LHCN-M2 (cell line): ENCODE measurements around a stretch of chr17.

- RAMPAGE, long total RNA = no peak
Observed at GRCh38 chr17:82495774-82496227, 23.7 kb upstream of the FOXK2 start.

- RAMPAGE, long total RNA = no peak
Observed at GRCh38 chr17:82582357-82583386, 63.1 kb downstream of the FOXK2 start.

DNA sequence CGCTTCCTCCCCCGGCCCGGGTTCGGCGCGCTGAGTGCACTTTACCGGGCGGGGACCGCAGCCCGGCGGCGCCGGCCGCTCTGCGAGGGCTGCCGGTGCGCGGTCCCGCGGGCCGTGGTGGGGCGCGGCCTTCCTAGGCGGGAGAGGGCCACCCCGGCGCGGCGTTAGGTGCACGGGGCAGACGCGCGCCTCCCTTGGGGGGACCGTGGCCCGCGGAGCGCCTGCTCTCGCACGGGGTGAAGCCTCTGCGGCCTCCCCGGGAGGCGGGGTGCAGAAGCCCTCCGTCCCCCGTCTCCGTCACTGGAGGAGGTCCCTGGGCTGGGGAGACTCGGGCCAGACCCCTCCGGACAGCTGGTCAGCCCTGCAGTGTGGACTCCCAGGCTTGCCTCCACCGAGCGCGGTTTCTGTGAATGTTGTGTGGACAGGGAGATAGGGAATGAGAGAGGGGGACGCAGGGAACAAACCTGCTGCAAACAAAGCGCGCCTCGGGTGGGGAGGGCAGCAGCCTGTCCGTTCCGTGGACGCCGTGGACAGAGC is 604 bp downstream of the TBCD start:
- RAMPAGE, long total RNA = no peak

GRCh38 chr17:82782505-82783364 is 30.9 kb downstream of the TBCD start:
- RAMPAGE, long total RNA = no peak

GRCh38 chr17:82808555-82808995 is 31.2 kb downstream of the ZNF750 start:
- RAMPAGE, long total RNA = no peak

DNA sequence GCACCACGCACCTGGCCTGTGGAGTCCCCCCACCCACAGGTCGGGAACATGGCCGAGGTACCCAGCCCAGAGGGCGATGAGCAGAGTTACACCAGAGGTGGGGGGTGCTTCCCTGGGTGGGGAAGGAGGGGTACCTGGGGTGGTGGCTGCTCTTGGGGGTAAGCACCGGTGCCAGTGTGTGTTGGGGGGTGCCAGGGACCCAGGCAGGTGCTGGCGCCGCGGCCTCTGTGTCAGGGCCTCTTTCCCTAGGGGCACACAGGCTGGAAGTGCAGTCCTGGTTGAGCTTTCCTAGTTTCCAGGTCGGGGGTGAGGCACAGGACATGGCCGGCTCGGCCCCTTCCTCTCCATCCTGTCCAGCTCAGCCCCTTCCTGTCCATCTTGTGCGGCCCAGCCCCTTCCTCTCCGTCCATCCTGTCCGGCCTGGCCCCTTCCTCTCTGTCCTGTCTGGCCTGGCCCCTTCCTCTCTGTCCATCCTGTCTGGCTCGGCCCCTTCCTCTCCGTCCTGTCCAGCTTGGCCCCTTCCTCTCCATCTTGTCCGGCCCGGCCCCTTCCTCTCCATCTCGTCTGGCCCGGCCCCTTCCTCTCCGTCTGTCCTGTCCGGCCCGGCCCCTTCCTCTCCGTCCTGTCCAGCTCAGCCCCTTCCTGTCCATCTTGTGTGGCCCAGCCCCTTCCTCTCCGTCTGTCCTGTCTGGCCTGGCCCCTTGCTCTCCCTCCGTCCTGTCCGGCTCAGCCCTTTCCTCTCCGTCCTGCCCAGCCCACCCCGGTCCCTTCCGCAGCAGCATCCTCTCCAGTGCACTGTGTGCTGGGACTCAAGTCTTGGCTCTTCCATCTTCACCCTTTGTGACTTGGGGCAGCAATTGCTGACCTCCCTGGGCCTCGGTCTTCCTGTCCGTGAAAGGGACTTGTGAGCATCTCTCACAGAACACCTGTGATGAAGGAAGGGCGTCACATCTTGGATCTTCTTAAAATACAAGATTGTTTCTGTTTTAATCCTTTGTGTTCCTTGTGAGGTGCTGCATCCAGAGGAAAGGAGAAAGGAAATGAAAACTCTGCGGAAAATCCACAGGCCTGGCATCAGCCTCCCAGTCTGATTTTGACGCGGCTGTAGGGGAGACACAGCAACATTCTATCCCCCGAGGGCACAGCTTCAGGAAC is 5.4 kb upstream of the ZNF750 start:
- RAMPAGE, long total RNA = no peak

- RAMPAGE, long total RNA = no peak
Observed at GRCh38 chr17:82923503-82924046, 83.8 kb upstream of the ZNF750 start.

DNA sequence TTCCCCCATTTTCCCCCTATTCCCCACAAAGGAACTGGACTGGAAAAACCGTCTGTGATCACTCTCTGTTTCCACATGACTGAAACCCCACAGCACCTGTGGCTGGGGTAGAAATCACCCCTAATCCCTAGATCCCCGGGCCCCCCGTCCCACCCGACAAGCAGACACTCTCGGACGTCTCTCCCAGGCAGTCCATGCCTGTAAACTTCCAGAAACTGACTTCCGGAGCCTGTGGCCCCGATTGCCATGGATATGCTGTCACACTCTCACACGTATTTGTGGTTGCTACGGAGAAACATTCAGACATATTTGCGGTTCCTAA is 38.8 kb downstream of the B3GNTL1 start:
- RAMPAGE, long total RNA = no peak

DNA sequence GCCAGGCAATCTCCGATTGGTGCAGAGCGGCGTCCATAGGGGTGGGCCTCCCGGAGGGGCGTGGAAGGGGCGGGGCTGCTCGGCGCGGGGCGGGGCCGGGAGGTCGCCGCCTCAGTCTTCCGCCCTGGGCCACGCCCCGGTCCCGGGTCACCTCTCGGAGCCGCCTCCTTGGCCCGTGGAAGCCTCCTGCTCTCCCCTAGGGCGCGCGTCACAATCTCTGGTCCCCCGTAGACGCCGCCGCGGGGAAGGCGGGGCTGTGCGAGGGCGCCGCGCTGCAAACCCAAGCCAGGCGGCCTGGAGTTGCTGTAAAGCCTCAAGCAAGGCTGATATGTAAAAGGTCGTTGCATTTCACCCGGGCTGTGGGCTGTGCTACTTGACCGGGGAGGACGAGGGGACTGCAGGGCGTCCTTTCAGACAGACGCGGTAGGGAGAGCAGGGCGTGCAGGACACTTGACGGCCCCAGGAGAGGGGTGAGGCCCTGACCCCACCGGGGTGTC is 330 bp upstream of the B3GNTL1 start:
- RAMPAGE, long total RNA = no peak

GRCh38 chr17:83056058-83056497 is 4.5 kb upstream of the B3GNTL1 start:
- RAMPAGE, long total RNA = no peak

DNA sequence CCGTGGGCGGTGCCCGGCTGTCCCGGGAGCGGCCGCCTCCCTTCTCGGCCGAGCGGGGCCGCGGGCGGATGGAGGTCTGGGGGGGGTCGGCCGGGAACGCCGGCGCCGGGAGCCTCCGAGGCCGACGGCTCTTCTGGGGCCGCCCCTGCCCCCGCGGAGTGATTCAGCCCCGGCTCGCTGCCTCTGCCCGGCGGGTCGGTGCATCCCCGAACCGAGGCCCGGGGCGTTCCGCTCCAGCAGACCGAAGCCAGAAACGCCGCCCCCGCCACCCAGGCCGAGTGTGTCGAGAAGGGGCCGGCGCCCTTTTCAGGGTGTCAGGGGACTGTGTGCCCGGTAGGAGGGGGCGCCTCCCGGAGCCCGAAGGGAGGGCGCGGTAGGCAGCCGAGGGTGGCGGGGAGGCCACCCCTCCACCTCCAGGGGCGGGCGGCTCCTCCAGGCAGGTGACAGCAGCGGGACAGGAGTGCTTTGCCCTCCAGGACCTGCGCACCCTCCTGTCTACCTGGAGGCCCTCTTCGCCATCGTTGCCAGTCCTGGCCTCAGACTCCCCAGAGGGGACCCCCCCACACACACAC is 1.8 kb downstream of the METRNL start:
- RAMPAGE, long total RNA = no peak

DNA sequence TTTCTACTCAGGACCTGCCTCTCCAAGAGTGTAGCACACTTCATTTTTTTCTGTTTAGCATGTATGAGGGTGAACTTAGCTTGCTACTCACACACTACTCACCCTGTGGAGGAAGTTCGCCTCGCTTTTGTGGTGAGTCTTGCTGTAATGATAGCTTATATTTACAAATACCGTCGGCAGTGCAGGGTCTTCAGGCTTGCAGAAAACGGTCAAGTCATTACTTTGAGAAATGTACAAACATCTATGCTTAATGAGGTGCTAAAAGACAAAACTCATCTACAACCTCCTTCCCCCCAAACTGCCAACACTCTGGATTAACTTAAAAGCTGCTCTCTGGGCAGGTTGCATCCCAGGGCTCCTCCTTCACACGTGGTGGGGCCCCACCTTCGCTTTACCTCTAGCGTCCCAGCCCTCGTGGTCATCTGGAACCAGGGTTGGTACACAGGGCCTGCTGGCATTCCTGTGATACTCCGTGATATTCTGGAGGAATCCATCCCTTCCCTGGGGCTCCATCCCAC is 4.7 kb downstream of the METRNL start:
- RAMPAGE, long total RNA = no peak

DNA sequence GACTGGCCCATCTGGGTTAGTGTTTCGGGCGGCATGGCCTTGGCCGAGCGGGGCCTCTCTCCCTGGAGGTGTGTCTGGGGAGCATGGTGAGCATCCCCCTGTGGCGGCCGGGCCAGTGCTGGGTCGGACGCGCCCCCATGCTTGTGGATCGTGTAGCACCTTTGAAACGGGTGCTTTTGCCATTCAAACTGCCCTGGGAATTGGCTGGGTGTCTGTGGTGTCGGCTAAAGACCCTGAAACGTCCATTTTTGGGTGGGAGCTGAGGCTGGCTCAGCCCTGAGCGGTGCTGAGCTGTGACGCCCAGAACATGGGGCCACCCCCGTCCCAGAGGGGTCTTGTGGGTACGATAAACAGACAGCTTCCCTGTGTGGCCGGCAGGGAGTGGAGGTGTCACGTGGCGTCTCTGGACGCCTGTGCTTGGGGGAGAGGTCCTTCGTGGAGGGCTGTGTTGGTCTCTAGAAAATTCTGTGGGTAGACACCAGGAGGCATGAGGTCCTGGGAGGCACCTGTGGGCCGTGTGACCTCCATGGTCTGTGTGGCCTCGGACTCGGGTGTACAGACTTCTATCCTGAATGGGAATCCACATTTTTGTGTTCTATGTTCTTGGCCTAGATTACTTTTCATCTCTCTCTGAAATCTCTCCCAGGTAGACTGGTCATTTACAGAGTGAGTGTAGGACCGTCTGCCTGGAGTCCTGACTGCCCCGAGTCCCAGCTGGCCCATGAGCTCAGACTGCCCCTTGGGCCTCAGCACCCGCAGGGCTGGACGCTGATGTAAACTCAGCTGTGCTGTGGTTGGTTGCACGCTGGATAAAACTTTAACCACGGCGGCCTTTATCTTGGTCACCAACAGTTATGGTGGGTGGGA is 6.4 kb downstream of the METRNL start:
- RAMPAGE, long total RNA = no peak

DNA sequence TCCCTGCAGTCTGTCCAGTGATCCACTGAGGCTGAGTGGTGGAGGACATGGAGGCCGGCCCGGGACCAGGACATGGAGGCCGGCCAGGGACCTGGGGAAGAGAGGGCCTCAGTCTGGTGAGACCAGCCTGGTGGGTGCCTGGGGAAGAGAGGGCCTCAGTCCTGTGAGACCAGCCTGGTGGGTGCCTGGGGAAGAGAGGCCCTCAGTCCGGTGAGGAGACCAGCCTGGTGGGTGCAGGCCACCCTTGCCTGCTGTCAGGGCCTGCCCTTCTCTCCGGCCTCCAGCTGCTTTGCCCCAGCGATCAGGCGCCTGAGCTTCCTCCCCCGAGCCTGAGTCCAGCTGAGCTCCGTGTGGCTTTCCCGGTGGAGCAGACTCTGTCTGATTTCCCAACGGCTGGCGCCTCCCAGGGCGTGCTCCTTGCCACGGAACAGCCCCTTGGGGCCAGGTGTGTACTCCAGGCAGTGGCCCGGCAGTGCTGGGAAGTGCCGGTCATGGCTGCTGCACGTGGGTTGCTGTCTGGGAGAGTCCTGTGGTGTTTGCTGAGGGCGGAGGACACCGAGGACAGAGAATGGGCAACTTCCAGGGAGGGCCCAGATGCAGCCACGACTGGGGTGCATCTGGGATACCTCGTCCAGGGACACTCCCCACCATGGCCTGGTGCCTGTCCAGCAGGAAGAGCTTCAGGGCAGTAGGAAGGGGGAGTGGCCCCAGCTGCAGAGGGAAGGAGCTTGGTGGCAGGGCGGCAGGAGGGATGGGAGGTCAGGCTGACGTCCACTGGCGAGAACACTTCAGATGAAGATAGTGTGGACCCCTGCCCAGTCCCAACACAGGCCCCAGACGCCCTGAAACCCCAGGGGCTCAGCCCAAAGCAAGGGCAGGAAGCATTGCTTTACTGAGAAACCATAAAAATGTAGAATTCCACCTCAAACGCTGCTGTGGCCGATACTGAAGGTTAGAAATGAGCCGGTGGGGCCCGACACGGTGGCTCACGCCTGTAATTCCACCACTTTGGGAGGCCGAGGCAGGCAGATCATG is 22.5 kb downstream of the METRNL start:
- RAMPAGE, long total RNA = no peak

DNA sequence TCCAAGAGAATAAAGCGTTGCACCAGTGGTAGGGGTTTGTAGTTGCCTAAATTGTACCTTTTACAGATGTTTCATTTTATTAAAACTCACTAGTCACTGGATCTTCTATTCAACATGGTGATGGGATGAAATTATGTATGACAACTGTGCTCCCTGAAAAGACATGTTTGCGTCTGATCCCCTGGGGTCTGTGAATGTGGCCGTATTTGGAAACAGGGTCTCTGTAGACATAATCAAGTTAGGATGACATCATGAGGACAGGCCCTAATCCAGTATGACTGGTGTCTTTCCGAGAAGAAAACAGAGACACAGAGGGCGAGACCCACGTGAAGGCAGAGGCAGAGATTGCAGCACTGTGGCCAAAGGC is 27.4 kb downstream of the METRNL start:
- RAMPAGE, long total RNA = no peak

DNA sequence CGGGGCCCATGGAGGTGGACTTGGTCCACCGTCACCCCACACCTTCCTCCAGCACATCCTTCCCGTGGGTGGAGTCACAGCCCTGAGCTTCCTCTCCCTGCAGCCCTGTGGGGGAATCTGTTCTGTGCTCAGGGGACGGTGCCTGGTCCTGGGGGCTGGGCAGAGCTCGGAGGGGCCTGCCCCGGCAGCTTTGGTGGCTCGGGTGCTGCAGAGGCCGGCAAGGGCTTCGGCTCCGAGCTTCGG is 36.4 kb downstream of the METRNL start:
- RAMPAGE, long total RNA = no peak

DNA sequence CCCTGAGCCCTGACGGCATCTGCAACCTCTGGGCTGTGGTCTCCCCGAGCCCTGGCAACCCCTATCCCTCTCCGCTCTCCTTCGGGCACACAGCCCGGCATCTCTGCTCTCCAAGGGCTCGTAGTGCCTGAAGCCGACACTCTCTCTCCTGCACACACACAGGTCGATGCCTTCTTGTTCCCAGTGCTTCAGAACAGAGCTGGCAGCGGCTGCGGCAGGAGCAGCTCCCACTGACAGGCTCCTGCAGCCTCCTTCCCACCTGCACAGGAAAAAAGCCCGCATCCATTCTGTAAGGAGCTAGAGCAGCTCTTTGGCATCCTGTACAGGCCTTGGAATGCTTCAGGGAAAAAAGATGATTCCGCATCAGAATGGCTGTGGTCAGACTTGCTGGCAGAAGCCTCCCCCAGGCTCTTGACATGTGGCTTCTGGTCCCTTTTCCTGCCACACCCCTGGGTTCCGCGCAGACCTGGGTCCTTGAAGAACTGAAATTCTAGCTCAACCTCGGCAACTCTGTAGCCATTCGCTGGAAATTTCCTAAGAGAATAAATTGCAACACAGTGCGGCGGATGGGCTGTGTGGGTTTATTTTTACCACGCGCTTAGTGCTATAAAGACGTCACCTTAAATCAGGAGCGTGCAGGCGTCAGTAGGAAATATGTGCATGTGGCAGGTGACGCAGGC is 46.0 kb downstream of the METRNL start:
- RAMPAGE, long total RNA = no peak

GRCh38 chr17:83184153-83184598 is 104.8 kb downstream of the METRNL start:
- RAMPAGE, long total RNA = no peak

DNA sequence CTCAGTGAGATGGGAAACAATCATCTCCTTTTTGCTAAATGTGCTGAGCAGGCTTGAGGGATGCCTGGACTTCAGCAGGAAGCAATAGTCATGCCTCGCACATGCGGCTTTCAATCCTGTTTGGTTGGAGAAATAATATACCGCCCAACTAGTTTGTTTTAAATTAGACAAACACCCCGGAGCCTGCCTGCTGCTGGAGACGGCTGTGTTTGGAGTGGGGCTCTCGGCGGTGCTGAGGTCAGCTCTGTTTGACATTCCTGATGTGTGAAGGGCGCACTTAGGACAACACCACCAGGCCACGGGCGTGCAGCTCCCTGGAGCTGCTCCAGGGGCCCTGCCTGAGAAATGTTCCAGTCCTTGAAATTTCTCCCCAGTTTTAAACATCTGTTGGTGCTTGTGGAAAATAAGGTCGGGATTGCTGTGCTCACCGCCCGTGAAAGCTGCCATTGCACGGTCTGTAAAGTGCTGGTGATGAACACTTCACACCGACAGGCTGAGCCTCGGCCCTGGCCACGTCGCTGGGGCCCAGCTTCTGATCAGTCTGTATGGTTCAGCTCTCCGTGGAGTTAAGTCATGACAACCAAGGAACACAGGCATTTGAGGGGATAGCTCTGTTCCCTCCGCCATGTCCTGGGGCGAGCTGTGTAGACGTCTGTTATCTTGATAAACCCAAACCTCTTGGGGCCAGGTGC is 110.4 kb downstream of the METRNL start:
- RAMPAGE, long total RNA = no peak

DNA sequence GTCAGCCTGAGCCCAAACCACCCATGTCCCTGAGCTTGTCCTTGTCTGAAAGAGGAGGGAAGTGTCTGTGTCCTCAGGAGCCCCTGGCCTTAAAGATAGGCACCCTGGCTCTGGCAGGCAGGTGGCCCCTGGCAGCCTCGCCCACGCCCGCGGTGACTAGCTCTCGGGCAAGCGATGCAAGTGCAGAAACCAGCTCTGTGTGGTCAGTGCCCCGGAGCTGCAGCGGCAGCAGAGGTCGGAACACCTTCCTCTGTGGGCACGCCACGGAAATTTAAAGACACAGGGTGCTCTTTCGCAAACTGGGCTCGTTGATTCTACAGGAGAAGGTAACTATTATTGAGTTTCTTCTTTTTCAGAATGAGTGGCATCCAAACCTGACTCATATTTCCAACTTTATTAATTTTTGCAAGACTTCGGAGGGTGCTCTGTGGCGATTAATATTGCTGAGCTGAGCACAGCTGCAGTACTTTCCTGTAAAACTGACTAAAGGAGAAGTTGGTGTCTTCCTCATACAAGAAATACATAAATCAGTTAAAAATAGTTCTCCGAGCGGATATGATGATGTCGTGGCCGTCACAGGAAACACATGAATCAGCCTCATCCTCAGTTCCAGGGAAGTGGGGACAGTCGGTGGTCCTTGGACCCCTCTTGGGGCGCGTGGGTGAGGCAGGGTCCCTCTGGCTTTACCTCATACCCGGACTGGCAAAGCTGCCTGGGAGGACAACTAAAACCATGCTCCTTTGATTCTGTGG is 120.2 kb downstream of the METRNL start:
- RAMPAGE, long total RNA = no peak